ENCODE measurements around a stretch of chr7.

DNA sequence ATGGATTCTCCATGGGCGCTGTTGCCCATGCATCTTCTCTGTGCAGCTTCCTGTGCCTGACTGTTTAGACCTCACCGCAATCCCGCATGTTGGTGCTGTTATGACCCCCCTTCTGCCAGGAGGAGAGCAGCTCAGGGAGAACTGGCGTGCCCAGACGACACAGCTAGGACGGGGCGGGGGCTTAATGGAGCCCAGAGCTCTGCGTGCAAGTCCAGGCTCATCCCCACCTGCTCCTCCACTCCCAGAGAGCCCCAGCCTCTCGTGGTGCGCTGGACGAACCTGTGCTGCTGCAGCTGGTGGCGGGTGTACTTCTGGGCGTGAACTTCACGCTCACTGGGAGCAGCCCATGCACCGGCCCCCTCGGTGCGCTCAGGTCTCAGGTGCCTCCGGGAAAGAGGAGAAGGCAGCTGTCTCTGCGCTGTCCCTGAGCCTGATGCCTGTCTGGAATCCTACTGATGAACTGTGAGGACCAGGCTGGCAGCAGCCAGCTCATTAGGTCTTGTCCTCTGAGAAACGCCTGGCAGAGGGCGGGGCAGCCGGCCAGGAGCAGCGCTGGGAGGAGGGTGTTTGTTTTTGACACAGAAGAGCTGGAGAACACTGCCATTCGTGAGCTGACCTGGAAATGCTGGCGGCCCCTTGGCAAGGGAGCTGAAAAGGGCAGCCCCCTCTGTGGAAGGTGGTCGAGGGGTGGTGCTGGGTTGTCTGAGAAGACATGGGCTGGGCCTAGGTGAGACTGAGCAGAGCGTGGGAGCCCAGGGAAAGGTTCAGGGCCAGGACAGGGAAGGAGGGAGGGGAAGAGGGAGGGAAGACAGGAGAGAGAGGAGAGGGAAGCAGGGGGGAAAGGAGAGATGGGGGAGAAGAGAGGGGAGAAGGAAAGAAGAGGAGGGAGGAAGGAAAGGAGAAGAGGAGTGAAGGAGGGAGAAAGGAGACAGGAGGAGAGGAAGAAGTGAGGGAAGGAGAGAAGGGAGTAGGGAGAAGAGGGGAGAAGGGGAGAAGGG lies 53.3 kb upstream of the TNS3 start:
- PRO-cap = no peak

DNA sequence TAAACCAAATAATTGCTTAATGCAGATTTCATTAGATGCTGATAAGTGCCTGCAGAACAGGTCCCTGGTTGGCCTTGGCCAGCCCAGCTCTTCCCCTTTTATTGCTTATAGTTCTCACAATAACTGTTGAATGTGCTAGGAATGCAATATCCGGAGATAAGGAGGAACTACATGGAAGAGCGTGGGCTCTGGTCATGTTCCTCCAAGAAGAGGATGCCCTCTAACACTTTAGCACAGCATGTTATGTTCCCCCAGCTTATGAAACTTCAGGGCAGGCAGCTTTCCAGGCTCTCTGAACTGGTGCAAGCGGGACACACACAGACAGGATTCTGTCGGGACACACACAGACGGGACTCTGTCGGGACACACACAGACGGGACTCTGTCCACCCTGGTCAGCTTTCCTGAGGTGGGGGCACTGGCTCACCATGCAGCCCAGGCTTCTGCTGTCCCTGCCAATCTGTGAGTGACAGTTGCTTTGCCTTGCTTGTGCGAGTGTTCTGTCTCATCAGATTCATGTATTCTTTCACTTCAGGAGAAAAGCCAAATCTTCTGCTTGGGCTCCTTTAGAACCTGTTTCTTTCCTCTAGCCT lies 141.5 kb downstream of the PKD1L1 start:
- PRO-cap = no peak

DNA sequence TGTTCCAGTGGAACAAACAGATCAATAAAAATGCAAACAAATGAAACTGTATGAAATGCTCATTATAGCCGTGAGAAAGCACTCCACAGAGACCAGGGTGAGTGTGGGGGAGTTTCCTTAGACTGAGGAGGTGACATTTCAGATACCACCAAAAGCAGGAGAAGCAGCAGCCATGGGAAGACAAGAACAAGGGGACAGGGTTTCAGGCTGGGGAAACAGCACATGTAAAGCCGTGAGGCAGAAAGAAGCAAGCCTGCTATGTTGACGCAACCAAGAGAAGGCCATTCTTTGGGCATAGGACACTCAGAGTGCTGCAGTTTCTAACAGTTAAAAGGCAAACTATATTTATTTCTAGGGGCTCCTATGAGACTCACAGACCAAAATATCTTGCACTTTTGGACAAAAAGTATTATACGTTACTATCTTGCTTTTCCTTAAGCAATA lies 2.3 kb downstream of the HUS1 start:
- PRO-cap = no peak

DNA sequence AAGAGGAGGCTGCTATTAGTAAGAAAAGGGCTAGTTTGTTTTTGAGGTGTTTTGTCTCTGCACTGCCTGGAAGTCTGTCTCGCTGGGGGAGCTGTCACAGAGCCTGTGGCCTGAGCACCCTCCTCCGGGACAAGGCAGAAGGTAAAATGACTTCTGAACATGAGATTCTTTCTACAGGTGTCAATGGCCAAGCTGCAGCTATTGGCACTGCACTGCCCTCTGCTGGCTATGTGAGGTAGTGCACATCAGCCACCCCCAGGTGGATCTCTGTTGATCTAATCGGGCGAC lies 21.0 kb downstream of the UPP1 start:
- PRO-cap = no peak

DNA sequence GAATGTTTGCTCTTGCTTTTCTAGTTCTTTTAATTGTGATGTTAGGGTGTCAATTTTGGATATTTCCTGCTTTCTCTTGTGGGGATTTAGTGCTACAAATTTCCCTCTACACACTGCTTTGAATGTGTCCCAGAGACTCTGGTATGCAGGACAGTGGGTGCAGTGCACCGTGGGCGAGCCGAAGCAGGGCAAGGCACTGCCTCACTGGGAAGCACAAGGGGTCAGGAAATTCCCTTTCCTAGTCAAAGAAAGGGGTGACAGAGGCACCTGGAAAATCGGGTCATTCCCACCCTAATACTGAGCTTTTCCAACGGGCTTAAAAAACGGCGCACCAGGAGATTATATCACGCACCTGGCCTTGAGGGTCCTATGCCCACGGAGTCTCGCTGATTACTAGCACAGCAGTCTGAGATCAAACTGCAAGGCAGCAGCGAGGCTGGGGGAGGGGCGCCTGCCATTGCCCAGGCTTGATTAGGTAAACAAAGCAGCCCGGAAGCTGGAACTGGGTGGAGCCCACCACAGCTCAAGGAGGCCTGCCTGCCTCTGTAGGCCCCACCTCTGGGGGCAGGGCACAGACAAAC lies 107.6 kb upstream of the VWC2 start:
- PRO-cap = unidirectional peak, minus-strand start at position 395 of the sequence

GRCh38 chr7:50312621-50313347 lies 8.3 kb downstream of the IKZF1 start:
- PRO-cap = no peak

- PRO-cap = no peak
Observed at GRCh38 chr7:50316104-50316701, 11.7 kb downstream of the IKZF1 start.

GRCh38 chr7:50350474-50351032 lies 46.0 kb downstream of the IKZF1 start:
- PRO-cap = no peak

DNA sequence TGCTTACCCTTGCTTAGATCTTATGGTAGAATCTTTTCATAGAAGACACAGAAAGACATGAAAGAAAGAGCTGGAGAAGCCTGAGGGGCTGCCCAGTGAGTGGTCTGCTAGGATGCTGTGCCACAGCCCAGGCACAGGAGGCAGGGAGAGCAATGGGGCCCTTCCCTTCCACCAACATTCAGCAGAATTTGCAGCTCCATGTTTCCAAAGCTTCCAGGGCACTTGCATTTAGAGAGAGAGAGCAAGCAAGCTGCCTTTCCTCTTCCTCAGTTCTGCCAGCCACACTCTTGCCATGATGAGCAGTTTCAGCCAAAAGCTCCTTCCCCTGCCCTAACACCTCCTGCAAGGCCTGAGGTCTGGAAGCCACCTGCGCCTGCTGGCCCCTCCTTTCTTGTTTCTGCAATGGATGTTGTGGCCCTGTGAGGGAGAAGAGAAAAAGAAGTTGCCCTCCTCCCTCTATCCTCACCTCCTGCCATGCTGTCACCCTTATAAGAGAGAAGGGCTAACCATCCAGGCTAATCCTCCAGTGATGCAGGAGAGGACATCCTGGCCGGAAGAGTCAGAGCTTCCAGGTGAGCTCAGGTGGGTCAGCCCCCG lies 48.6 kb downstream of the IKZF1 start:
- PRO-cap = no peak

DNA sequence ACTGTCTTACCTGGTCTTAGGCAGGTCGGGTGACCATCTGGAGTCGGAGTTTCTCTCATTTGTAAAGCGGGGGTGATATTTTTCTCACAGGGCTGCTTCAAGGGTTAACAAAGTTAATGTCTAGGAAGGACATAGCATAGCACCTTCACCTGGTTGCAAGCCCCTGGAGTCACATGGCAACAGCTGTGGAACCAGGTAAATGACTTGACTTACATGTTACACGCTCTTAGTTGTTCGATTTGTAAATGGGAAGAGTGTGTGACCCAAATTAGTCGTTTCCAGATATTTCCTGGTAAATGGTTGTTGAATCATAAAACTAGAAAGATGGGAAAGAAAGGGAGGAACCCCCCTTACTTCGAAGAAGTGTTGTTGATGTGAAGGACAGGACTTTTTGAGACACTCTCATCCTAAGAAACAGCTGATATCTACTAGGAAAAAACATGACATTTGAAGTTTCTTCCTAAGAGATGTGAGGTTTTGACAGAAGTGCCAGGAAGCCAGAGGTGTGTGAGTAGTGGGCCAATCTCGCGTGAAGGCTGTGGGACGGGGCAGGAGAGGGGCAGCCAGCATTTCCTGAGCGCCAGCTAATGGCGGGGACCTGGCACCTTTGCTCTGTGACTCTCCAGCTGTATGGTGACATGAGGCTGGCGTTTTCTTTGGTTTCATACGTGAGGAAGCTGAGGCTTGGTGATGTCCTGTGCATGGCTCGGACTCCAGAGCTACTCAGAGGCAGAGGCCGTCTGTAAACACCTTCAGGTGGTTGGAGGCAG lies 53.5 kb downstream of the IKZF1 start:
- PRO-cap = no peak

GRCh38 chr7:50450661-50451137 lies 549 bp upstream of the FIGNL1 start:
- PRO-cap = no peak

DNA sequence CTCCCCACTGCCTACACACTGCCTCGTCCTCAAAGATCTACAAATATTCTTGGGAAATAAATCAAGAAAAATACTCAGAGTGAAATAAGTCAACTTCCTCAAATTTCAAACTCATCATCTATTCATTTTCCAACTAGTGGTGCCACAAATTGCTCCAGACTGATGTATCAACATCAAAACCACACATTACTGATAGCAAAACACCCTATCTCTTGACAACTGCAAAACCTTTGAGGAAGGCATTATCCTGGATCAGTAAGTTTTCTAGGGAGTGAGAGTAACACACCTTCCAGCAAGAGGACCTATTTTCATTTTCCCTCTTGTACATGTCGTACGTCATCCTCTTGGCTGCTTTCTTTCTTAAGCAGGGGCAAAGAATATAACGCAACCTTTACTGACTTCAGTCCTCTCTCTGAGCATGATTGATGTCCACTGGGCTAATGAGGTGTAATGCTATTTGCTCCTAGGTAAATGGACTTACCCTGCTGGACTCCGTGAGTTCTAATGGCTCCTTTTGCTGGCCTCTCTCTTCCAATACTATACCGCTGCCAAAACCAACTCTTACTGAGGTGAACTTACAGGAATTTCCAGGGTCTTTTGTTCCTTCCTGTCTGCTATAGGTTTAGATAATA lies 87.5 kb downstream of the GRB10 start:
- PRO-cap = no peak

DNA sequence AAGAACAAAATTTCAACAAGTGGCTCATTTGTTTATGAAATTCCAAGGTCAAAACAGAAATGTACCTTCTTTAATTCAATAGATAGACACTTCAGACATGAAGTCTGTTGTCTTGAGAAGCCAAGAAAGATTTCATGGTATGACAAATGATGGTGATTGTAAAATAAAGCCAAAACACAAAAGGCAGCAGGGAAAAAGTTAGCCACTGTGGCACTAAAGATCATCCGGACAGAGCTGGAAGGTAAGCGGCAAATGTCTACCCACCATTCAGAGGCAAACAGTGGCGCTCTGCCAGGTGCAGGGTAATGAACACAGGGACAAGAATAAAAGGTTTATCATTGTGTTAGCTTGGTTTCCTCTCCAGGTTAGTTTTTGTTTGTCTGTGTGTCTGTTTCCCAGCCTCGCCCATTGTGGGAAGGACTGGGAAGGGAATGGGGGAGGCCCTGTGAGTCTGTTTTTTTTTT lies 74.4 kb downstream of the GRB10 start:
- PRO-cap = no peak

- PRO-cap = no peak
Observed at GRCh38 chr7:50781941-50782371, 740 bp downstream of the GRB10 start.

DNA sequence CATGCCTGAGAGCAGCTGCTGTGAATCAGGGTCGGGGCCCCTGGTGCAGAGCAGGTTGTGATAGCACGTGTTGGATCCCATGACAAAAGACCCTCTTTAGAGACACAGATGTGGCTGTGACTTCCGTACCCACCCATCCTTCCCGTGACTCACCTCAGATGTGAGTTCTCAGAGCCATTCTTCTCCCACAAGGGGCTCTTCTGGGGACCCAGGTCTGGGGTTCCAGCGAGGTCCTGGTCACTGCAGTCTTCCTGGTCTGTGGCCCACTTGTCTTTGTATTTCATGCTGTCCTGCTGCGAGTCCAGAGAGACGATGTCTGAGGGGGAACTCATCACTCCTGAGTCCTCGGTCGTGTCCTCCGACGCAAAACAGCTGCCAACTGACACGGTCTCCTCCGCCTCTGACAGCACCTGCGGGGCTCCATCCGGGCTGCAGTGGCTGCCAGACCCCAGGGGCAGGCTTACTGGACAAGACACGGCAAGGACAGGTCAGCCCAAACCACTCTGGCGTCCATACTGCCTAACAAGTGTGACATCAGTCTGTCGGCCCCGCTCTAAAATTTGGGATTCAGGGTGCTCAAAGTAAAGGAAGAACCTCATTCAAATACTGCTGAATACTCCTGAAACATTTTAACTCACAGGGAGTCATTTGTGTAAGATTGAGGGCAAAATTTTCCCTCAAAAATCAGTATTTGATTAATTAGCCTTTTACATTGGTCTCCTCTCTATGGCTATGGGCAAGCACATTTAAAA lies 260.7 kb upstream of the GRB10 start:
- PRO-cap = no peak

- PRO-cap = no peak
Observed at GRCh38 chr7:51127306-51128094, 189.1 kb downstream of the COBL start.

DNA sequence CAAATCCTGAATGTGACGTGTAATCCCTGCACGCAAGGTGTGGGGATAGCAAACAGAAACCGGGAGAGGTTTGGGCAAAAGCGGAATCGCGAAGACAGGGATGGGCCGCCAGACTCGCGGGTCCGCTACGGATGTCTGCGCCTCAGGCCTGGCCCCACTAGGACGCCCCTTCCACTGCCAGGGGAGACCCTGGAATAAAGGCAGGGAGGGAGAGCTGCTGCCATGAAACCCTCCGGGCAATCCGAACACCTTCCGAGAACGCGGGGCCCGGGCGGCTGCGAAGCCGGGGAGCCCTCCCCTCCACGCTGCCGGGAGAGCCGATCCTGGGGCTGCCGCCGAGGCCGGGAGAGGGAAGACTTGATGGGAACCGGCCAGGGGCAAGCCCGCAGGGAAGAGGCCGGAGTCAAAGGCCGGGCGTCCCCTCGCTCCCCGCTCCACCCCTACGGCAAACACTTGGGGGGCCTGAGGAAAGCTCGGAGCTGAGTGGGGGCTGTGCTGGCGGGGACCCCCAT lies 752 bp downstream of the COBL start:
- PRO-cap = no peak

DNA sequence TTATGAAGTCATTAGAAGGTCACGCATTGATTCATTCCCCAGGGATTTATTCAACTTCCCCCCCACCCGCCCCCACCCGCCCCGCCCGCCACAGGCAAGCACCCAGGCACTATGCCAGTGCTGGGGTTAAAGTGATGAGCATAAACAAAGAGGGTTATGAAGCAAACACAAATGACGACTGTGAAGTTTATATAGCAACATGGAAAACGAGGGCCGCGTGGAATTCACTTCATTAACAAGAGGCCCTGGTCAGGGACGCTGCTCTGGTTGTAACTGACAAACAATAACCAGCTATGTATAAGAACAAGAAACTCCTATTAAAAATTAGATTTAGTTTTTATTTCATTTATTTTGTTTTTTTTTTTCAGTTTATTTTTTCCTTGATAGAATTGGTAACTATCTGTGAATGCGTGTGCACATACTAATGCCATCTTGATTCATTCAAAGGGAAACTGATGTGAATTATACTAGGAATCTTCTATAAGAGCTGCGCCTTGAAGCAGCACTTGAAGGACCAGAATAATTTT lies 656.6 kb upstream of the COBL start:
- PRO-cap = no peak

DNA sequence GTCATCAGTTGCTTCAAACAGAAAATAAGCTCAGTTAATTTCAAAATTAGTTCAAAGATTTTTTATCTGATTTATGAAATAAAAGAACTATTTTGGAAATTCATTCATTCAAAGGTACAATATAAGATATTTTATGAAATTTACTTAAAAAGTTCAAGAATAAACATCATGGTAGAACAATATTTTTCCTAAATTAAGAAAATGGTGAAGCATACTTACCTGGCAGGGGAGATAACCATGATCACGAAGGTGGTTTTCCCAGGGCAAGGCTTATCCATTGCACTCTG lies 330.4 kb downstream of the POM121L12 start:
- PRO-cap = no peak

DNA sequence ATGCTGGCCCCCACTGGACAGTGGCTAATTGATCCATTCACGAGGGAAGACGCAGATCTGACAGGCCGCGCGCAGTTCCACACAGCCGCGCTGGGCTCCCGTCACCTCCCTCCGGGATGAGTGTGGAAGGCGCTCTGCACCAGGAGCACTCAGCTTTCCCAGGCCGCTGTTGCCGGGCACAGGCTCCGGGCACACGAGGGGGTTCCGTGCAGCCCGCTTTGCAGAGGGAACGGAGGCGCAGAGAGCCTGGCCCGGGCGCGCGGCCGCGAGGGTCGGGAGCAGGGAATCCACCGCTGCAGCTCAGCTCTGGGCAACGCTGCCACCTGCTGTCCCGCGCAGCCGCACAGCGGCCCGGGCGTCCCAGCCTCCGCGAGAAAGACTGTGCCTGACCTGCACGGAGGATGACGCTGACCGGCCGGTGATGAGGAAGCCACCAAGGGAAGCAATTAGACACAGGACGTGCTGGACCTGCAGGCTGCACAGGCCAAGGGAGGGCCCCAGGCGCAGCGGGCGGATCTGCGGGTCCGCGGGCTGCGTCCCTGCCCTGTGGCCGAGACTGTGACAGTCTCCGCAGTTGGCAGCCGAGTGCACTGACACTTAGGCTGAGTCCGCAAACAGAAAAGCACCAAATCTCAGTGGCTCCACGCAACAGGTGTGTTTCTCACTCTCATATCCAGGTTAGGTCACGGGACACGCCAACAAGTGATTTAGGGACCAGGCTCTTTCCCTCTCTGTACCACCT lies 94.6 kb downstream of the SEC61G start:
- PRO-cap = no peak